Mesangial cell (primary cell): ENCODE measurements around the genes MEX3D and ONECUT3.

GRCh38 chr19:1513814-1514136 lies 956 bp upstream of the ADAMTSL5 start:
- RAMPAGE, long total RNA, result no peak

- RAMPAGE, long total RNA, result no peak
Measured at GRCh38 chr19:1567724-1568783, at the start of gene MEX3D. TSS of gene MEX3D (minus strand) at chr19:1568325.

- RAMPAGE, long total RNA, result no peak
Measured at GRCh38 chr19:1580132-1580800, 12.1 kb upstream of the MEX3D start.

DNA sequence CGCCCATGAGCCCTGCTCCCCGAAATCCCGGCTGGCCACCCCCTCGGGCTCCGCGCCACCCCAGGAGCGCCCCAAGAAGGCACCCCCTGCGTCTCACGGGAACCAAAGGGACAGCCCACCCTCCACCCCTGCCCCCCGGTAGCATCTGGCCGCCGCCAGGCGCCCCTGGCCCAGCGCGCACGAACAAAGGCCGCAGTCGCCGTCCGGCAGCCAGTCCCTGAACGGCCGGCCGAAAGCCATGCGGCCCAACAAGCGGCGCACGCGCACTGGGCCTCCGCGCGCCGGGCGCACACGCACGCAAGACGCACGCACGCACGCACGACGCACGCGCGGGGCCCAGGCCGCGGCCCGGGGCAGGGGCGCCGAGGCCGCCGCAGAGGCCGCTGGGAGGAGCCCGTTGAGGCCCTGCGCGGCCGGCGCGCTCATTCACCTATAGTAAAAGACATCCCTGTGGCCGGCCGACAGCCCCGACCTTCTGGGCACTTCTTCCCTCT lies 526 bp downstream of the MBD3 start:
- RAMPAGE, long total RNA, result no peak

DNA sequence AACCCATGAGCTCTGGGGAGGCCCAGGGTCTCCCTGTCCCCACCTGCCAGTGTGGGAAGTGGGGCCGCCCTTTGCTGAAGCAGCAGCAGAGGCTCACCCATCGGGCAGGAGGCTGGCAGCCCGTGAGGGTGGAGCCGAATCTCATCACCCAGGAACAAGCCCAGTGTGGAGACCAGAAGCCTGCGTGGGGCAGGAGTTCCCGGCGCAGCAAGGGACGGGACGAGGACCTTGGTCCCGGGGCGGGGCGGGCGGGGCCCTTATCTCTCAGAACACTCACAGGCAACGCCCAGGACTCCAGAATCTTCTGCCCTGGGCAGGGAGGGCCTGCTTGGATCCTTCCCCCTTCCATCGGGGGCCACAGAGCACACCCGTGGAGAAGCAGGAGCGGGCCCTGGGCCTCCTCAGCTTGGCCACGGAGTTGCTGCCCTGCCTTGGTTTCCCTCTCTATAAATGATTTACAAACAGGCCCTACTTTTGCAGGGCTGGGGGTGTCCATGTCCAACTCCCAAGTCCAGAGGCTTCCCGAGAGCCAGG lies 19.5 kb downstream of the TCF3 start:
- RAMPAGE, long total RNA, result no peak

- RAMPAGE, long total RNA, result start-site peak on the plus strand at chr19:1653068-1653118, 9 reads
Measured at GRCh38 chr19:1652987-1653725, 741 bp upstream of the TCF3 start.

GRCh38 chr19:1667523-1668150 lies 15.2 kb upstream of the TCF3 start:
- RAMPAGE, long total RNA, result no peak

- RAMPAGE, long total RNA, result no peak
Measured at GRCh38 chr19:1753247-1753749, at the start of gene ONECUT3. TSS of gene ONECUT3 (plus strand) at chr19:1753506.

DNA sequence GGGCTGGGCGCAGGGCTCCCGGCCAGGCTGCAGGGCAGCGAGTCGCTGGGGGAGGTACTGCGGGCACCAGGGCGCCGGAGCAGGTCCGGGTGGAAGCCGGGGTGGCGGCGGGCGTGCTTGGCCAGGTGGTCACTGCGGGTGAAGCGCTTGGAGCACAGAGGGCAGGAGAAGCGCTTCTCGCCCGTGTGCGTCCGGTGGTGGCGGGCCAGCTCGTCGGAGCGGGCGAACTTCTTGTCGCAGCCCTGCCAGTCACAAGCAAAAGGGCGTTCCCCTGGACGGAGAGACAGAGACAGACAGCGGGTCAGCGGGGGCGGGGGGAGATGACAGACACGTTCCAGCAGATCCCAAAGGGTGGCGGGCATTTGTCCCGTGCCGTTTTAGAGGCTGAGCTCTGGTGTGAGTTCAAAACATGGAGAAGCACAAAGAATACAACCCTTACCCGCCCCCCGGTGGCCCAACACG lies 6.2 kb upstream of the REXO1 start:
- RAMPAGE, long total RNA, result no peak

- RAMPAGE, long total RNA, result no peak
Measured at GRCh38 chr19:1860573-1860741, 2.9 kb downstream of the KLF16 start.

DNA sequence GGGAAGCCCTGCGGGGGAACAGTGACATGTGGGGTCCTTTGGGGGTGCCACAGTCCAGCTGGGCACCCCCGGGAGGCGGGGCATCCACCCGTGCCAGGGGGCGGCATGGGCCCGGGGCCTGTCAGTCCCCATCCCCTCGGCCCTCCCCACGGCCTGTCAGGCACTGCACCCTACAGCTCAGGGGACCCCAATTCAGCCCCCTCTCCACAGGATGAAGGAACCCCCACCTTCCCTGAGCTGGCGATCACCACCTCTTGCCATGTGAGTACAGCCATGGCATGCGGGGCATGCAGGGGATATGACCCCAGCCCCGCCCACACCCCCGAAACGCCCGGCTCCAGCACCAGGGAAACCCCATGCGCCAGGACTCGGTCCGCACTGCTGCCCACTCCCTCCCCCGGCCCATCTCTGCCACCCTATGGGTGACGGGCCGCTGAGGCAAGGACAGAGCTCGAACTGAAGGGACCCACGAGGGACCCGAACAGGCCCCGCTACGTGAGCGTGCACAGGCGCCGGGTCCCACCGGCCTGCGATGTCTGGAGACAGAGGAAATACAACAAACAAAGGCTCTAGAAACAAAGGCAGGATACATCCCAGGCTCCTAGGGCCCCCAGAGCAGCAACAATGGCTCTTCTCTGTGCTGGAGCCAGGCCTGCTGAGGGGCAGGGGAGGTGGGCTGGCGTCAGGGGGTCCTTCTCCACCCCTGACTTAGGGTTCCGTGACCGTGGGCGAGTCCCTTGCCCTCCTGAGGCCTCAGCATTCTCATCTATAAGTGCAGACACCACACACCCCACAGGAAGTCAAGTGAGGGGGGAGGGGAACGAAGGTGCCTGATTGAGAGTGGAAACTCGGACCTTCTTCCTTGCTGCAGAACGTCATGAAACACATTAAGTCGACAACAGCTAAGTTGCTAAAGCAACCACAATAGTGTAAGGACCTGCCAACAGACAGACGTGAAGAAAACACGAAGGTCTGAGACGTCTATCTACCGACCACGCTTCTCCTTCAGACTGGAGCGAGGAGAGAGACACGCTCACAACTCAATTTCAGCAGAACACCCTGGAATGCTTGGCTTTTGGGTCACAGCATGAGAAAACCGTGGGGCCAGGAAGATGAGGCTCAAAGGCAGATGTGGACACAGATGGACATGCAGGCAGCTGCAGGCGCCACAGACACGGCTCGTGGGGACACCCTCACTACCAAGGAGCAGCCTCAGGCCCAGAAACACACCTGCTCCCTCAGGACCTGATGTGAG lies 3.1 kb downstream of the ABHD17A start:
- RAMPAGE, long total RNA, result no peak

- RAMPAGE, long total RNA, result no peak
Measured at GRCh38 chr19:1887231-1887717, 2.0 kb upstream of the ABHD17A start.

DNA sequence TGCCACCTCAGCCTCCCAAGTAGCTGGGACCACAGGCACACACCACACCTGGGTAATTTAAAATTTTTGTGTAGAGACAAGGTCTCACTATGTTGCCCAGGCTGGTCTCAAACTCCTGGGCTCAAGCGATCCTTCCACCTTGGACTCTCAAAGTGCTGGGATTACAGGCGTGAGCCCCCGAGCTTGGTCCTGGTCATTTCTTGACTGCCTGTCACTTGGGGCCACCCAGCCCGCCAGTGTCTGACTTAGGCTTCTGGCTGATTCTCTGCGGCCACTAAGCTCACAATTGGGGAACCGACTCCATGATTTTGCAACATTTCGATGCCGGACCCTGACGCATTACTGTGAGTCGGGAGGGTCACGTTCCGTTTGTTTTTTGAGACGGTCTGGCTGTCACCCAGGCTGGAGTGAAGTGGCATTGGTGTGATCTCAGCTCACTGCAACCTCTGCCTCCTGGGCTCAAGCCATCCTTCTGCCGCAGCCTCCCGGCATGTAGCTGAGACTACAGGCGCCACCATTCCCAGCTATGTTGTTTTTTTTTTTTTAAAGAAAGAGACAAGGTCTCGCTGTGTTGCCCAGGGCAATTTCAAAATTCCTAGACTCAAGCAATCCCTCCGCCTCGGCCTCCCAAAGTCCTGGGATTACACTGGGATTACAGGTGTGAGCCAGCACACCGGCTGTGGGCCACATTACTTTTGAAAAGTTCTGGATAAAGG lies 3.3 kb upstream of the ADAT3 start:
- RAMPAGE, long total RNA, result no peak

GRCh38 chr19:1967047-1967703 lies 26.2 kb downstream of the CSNK1G2 start:
- RAMPAGE, long total RNA, result no peak

DNA sequence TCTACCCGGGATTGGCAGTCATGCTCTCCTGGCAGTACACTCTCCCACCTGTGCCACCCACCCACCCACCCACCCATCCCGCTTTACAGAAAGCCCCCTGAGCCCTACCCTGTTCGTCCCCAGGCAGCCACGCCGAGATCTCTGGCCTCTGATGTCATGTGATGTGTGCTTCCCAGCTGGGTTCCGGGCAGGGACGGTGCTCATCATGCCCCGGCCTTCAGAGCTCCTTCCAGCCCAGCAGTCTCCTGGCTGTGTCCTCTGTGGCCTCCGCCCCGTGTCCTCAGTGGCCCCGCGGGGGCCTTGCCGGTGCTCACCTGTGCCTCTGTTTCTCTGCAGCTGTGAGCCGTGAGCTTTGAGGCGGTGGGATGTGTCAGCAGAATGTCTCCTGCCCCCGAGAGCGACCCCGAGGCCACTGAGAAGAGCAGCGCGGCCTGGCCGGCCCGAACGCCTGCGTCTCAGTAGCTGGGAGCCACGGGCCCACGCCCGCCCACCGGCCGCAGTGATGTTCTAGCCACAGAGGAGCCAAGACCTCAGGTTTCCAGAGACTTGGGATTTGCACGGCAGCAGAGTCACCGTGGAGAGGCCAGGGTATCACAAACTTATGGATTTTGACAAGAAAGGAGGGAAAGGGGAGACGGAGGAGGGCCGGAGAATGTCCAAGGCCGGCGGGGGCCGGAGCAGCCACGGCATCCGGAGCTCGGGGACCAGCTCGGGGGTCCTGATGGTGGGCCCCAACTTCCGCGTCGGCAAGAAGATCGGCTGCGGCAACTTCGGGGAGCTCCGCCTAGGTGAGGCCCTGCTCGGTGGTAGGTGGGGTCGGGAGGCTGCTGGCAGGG lies 28.4 kb downstream of the CSNK1G2 start:
- RAMPAGE, long total RNA, result no peak

GRCh38 chr19:2043927-2044880 lies 6.8 kb downstream of the MKNK2 start:
- RAMPAGE, long total RNA, result no peak

DNA sequence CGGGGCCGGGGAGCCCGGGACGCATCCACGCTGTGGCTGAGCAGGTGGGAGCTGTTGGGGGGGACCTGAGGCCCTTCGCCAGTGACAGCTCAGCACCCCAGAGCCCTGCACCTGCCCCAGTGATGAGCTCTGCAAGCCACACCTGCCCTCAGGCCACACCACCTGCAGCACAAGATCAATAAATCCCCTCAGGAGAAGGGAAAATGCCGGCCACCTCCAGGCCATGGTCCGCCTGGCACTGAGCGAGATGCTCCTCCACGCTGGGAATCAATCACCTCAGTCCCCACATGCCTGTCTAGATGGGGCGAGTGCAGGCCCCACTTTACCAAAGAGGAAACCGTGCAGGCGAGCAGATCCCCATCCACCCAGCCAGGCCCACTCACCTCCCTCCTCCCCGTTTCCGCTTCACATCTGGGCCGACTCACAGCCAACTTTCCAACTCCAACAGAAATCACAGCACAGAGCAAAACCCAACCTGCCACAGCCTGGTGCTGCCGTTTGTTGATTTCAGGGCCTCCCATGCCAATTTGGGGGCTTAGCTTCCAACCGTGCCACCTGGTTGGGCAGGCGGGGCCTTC lies 12.8 kb downstream of the MOB3A start:
- RAMPAGE, long total RNA, result no peak

DNA sequence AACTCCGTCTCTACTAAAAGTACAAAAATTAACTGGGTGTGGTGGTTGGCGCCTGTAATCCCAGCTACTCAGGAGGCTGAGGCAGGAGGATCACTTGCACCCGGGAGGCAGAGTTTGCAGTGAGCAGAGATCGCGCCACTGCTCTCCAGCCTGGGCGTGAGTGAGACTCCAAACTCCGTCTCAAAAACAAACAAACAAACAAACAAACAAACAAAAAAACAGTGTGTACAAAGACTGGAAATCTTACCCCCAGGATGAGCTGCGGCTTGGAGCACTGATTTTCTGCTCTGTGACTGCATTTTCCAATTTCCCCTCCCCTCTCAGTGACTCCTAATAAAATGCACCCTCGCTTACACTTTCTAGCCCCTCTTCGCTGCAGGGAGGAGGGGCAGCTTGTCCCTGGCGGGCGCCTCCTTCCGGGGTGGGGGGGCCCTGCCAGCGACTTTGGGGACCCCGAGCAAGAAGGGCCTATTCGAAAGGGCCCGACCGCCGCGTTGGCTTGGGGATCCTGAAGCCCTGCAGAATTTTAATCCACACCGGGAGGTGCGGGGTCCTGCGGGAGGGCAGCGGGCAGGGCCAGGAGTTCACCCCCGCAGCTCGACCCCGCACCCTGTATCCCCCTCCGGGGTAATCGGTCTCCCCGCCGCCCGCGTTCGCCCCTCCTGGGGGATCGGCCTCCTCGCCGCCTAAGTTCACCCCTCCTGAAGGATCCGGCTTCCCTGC lies 971 bp downstream of the MOB3A start:
- RAMPAGE, long total RNA, result no peak

GRCh38 chr19:2114015-2114586 lies 17.4 kb downstream of the IZUMO4 start:
- RAMPAGE, long total RNA, result no peak

- RAMPAGE, long total RNA, result no peak
Measured at GRCh38 chr19:2120795-2121405, 24.2 kb downstream of the IZUMO4 start.